HCT116 (cell line): Measurements from ENCODE around the genes IGSF5 and RIPK4.

GRCh38 chr21:39347527-39348095 is 1.3 kb downstream of the HMGN1 start:
- RRBS: no CpG with 5 or more reads among the region's 15 CpGs

GRCh38 chr21:39625120-39625784 is 12.5 kb downstream of the B3GALT5 start:
- RRBS: no CpG with 5 or more reads among the region's 13 CpGs

GRCh38 chr21:39667240-39667813 is 54.6 kb downstream of the B3GALT5 start:
- RRBS: no CpG with 5 or more reads among the region's 12 CpGs

DNA sequence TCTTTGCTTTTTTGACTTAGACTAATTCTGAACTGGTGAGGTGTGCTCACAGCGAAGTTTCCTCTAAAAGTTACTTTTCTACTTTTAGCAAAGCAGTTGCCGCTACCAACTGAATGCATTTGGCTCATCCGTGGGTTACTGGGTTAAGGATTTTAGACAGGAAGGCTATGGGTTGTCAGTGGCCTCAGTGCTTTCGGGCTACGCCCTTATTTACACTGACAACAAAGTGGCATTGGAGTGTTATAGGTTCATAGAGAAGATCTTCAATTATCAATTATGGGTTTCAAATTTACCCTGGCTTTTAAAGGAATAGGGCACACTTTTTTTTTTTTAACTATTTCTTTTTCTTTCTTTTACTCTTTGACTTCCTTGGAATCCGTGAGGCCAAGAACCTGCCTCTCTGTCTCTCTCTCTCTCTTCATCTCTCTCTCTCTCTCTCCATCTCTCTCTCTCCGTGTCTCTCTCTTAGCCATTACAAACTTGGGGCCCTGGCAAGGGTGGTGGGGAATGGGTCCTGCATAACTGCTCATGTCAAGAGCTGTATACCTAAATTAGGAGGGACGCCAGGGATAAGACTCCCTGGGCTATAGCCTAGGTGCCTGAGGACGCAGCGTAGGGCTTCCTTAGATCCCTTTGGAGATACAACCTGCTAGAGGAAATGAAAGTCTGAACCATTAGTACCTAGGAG is at the start of gene IGSF5:
Gene IGSF5, plus strand, starts transcription at position 447 of the 688 bp plus-strand sequence.
- RRBS: no CpG with 5 or more reads among the region's 10 CpGs

GRCh38 chr21:41207343-41208163 is 39.6 kb downstream of the BACE2 start:
- RRBS: no CpG with 5 or more reads among the region's 13 CpGs

- RRBS: 98% methylated on average over 3 of the region's 15 CpGs
These were observed 68.5 kb downstream of the BACE2 start for GRCh38 chr21:41236360-41236904.

- RRBS: no CpG with 5 or more reads among the region's 10 CpGs
These were observed 967 bp downstream of the FAM3B start for GRCh38 chr21:41317502-41318034.

DNA sequence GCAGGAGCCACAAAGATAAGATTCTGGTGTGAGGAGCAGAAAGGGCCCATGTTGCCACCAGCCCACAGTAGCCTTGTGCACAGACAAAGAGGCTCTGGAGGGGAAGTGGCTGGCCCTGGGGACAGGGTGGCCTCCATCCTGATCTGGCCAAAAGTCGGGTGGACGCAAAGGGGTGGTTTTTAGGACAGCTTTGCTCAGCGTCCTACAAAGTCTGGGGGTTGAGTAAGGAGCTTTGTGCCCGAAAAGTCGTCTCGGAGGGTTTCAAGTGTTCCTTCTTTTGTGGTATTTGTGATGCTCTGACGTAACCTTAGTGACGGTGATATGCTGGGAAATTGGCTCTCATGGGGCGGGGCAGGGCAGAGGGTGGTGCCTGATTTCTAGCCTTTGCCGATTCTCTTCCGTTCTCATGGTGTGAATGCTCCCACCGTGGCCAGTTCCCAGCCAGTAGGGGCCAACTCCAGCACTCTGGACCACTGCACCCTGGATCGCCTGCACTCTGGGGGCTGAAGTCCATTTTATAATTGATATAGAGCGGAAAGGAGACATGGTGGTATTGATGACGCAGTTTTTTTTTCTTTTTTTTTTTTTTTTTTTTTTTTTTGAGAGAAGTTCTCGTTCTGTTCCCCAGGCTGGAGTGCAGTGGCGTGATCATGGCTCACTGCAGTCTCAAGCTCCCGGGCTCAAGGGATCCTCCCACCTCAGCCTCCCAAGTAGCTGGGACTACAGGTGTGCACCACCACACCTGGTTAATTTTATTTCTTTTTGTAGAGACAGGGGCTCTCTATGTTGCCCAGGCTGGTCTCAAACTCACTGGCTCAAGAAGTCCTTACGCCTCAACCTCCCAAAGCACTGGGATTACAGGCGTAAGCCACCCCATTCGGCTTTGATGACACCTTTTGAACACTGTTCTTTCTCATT is 608 bp downstream of the MX2 start:
- RRBS: no CpG with 5 or more reads among the region's 21 CpGs

DNA sequence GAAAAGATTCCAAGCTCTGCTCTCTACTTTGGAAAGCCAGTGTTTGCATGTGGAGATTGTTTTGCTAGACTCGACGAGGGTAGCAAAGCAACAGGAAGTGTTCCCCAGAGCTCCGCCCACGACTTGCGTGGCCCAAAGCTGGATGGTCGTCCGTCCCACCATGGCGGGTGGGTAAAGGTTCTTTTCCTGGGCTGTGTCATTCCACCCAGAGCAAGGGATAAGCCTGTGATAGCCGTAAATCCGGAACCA is 8.0 kb downstream of the MX2 start:
- RRBS: no CpG with 5 or more reads among the region's 10 CpGs

DNA sequence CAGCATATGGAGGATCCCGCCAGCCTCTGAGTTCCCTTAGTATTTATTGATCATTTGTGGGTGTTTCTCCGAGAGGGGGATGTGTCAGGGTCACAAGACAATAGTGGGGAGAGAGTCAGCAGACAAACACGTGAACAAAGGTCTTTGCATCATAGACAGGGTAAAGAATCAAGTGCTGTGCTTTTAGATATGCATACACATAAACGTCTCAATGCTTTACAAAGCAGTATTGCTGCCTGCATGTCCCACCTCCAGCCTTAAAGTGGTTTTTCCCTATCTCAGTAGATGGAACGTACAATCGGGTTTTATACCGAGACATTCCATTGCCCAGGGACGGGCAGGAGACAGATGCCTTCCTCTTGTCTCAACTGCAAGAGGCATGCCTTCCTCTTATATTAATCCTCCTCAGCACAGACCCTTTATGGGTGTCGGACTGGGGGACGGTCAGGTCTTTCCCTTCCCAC is 5.0 kb upstream of the MX1 start:
- RRBS: no CpG with 5 or more reads among the region's 10 CpGs

DNA sequence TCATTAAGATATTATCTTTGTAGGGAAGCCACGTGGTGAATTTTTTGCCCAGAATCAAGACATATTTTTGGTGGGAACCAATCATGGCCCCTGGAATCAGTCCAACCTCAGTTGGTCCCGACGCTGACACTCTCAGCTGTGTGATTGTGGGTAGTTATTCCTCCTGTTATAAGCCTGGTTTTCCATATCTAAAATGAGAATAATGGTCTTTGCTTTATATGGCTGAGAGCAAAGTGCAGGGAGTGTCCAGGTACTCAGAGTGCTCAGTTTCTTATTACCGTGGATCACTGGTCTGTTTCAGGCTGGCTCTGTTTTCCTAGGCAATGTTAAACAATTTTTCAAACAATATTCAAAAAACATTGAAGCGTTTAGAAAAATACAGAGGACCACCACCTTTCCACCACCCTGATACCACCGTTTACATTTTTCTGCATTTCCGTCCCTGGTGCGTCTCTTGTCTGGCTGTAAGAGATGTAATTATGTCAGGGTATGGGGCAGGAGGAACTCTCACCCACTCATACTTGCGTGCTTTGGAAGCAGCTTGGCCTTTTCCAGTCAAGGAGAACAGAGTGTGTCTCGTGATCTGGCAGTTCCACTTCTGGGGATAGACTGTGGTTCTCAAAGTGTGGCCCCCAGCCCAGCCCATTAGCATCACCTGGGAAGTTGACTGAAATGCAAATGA is 6.6 kb downstream of the MX1 start:
- RRBS: no CpG with 5 or more reads among the region's 10 CpGs

- RRBS: no CpG with 5 or more reads among the region's 17 CpGs
These were observed 40.4 kb downstream of the TMPRSS2 start for GRCh38 chr21:41467299-41468169.

GRCh38 chr21:41498921-41499122 is 9.1 kb downstream of the TMPRSS2 start:
- RRBS: no CpG with 5 or more reads among the region's 5 CpGs

DNA sequence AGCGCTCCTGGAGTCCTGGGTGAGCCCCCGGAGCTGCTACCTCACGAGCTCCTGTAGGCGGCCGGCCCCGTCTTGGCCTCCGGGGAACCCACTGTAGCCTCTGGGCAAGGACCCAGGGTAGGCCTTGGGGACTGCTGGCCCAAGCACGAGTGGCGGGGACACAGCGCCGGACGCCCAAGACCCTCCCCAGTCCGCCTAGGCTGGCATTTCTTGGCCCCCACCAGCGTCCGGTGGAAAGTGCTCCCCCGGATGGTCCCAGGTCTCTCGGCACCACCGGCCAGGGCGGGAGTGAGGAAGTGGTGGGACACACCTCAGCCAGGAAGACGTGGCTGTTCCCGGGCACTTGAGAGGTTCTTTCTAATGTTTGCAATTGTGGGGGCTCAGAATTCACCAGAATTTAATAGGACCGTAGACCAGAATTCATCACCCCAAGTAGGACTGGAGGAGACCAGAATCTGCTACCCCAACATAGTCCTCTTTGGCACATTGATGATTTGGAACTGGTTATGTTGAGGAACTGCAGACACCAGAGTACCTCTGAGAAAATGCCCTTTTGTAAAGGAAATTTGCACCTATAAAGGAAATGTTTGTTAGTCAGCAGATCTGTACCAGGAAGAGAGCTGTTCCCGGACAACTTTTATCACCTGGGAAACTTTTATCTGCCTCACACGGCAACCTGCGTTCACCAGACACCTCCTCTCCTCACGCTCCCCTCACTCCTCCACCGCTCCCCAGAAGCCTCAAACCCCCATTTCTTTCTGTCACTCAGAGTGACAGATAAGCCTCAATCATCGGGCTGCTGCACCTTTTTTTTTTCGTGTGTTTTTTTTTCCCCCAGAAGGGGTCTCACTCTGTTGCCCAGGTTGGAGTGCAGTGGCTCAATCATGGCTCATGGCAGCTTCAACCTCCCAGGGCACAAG is 765 bp upstream of the TMPRSS2 start:
- RRBS: 87% methylated on average over 15 of the region's 29 CpGs

GRCh38 chr21:41545903-41546390 is 38.0 kb upstream of the TMPRSS2 start:
- RRBS: no CpG with 5 or more reads among the region's 7 CpGs

GRCh38 chr21:41581639-41582137 is 73.7 kb upstream of the TMPRSS2 start:
- RRBS: no CpG with 5 or more reads among the region's 14 CpGs

- RRBS: 95% methylated on average over 3 of the region's 11 CpGs
These were observed 54.1 kb downstream of the RIPK4 start for GRCh38 chr21:41712684-41713185.

GRCh38 chr21:41766847-41767318 is at the start of gene RIPK4:
Gene RIPK4, minus strand, starts transcription at chr21:41767052.
- RRBS: no CpG with 5 or more reads among the region's 50 CpGs

GRCh38 chr21:42096328-42097041 is 25.4 kb downstream of the UMODL1 start:
- RRBS: no CpG with 5 or more reads among the region's 16 CpGs

DNA sequence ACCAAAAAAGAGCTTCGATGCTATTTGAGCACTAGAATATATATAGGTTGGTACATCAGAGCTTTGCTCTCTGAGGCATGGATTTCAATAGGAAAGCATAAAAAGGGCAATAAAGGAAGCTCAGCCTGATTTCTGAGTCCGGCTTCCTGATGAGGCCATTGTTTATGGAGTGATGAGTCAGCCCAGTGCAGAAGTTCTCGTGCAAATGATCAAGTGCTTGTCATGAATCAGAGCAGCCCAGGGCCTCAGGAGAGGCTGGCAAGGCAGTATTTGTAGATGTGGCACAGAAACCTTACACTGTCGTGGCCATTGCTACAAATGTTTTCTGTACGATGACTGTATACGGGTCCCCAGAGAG is 26.7 kb downstream of the UMODL1 start:
- RRBS: no CpG with 5 or more reads among the region's 6 CpGs